REH cell (cell line): ENCODE results near the gene TARBP2.

DNA sequence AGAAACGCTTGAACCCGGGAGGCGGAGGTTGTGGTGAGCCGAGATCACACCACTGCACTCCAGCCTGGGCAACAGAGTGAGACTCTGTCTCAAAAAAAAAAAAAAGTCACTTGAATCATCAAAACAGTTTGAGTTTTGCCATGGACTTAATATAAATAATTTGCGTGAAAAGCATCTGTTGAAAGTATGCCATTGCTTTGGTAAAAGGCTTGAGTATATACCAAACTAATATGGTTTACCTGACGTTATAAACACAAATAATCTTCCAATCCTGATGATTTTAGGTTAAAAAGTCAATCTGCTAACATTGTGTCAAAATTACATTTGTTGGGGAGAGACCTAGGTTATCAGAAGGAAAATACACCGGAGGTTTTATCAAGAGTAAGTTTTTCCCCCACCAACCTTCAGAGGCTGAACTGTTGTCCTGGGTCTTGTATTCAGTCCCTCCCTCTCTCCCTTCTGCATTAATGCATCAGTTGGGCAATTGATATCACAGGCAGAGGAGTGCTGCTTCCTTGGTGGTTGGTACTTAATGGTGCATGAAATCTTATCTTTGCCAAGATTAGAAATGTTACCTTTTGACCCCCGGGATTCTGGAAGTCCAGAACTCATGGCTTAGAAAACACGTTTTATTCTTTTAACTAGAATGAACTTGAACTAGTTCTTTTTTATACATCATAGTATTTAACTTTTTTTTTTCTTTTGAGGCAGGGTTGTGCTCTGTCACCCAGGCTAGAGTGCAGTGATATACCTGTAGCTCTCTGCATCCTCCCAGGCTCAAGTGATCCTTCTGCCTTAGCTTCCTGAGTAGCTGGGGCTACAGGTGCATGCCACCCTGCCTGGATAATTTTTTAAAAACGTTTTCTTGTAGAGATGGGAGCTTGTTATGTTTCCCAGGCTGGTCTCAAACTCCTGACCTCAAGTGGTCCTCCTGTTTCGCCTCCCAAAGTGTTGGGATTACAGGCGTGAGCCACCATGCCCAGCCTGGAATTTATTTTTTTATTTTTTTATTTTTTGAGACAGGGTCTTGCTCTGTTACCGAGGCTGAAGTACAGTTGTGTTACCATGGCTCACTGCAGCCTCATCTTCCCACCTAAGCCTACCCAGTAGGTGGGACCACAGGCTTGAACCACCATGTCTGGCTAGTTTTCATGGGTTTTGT, 4.8 kb downstream of the PCBP2 start:
- PRO-cap: no peak

- PRO-cap: no peak
These were observed 23.4 kb downstream of the PCBP2 start for GRCh38 chr12:53475021-53476057.

- PRO-cap: no peak
These were observed 12.5 kb downstream of the MAP3K12 start for GRCh38 chr12:53486396-53487598.

DNA sequence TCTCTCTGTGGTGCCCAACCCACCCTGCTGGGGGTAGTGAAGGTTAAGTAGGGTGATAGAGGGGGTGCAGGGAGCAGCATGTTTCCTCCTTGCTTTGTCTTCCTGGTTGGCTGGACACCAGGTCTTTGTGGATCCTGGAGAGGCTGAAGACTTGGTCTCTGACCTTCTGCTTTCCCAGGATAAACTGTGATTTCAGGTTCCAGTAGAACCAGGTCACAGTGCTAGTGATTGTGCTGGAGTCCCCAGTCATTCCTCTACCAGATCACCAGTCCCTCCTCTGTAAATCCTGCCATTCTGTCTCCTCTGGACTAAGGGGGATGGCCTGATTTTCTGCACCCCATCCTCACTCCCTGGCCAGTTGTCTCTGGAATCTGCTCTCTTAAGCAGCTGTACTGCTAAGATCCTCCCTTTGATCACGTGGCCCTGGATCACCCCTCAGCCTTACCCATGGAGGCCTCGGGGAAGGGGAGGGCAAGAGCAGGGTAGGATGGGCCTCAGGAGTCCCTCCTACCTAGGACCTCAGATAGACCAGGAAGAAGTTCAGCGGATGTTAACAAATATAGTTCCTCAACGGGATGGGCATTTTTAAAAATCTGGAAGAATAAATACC, 3.1 kb downstream of the MAP3K12 start:
- PRO-cap: no peak

- PRO-cap: no peak
These were observed 841 bp downstream of the MAP3K12 start for GRCh38 chr12:53498423-53498810.

DNA sequence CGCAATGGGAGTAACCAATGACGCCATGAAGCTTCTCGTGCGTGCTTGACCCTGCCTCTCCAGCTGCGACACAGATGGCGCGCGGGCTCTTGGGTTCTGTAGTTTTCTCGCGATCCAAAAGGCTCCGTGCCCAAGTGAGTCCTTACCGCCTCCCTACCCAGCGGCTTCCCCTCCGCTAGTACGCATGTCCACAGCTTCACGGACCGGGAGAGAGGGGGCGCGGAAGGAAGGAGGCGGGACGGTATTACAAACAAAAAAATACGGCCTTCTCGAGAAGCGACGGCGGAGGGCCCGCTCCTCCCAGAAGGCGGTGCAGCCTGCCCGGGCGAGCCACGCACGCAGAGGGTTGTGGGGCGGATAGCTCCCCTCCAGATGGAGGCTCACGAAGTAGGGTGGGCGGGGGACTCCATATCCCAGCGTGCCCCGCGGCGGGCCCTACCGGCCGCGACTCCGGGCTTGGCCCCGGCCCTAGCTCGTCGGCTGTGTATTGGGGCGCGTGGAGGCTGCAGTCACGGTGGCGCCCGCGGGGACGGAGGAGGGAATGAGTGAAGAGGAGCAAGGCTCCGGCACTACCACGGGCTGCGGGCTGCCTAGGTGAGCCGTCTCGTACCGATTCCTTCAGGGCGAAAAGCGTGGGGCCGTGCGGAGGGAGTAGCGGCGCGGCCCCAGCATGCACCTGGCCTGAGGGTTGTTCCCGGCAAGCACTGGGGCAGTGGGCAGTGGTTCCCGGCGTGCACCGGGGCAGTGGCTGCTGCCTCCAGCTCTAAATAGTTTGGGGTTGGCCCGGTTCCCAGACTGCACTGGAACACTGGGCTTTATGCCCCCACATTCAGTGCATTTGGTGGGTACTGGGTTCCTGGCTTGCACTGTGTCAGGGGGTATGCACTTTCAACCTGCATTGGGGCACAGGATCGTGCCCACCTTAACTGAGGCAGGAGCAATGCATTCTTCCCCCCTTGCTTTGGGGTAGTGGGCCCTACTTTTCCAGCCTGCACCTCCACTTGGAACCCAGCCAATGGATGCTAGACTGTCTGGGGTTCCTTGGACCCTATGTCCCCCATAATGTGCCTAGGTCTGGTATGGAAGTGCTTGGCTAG, at the start of gene TARBP2:
Gene TARBP2, plus strand, starts transcription at position 416 of the 1,097 bp plus-strand sequence.
- PRO-cap: bidirectional peak, plus-strand start at position 62 of the sequence, minus-strand start outside the sequence; bidirectional peak, plus-strand start at position 303 of the sequence, minus-strand start at position 319 of the sequence; bidirectional peak, plus-strand start at position 485 of the sequence, minus-strand start at position 350 of the sequence; bidirectional peak, plus-strand start at position 719 of the sequence, minus-strand start at position 672 of the sequence

DNA sequence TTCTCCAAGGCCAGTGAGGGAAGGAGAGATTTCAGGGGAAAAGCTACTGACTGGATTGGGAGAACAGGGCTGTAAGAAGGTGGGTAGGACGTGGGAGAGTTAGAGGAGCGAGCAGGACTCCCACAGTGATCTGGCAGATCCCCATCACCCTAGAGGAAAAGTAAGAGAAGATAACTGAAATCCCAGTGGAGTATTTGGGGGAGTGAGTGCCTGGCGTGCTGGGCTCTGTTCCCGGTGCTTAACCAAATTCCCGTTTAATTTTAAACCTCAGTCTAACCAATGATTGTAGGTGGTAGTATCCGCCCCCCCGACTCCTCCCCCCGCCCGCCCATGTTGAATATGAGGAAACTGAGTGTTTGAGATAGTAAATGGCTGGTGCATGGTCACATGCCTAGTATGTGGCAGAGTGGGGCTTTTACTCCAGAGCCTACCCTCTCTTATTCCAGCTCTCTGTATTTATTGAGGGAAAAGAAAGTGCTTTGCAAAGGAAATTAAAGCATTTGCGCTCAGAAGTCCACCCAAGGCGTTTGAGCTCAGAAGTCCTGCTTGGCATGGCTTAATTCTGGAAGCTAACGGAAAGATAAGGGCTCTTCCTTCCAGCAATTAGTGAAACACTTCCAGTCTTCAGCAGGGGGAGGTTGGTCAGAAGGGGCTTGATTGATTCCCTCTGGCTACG, 1.3 kb downstream of the TARBP2 start:
- PRO-cap: no peak

GRCh38 chr12:53676744-53677073, 826 bp upstream of the ATP5MC2 start:
- PRO-cap: no peak

DNA sequence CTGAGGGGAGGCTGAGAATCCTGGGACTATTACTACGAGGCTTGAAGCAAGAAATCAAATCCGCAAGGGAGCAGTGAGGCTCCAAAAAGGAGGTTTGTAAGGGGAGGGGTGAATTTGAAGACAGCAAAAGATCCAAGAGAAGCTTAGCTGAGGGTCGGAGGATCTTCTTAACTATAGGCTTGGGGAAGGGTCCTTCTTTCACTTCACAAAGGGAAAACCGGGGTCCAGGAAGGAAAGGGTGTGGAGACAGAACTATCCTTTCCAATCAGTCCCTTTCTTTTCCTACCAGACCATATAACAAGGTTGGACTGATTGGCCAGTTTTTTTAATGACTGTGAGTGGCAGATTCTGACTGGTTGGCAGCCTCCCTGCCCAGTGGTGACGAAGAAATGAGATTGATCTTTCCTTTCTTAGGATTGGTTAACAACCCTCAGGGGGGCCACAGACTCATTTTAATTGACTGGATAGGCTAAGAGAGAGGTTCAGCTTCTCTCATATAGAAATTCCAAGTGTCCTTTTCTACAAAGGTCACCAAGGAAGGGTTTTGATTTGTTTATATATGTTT, 2.8 kb upstream of the ATP5MC2 start:
- PRO-cap: no peak

GRCh38 chr12:53696083-53696739, 20.3 kb upstream of the ATP5MC2 start:
- PRO-cap: no peak

GRCh38 chr12:53738478-53739515, 11.5 kb upstream of the CALCOCO1 start:
- PRO-cap: no peak

DNA sequence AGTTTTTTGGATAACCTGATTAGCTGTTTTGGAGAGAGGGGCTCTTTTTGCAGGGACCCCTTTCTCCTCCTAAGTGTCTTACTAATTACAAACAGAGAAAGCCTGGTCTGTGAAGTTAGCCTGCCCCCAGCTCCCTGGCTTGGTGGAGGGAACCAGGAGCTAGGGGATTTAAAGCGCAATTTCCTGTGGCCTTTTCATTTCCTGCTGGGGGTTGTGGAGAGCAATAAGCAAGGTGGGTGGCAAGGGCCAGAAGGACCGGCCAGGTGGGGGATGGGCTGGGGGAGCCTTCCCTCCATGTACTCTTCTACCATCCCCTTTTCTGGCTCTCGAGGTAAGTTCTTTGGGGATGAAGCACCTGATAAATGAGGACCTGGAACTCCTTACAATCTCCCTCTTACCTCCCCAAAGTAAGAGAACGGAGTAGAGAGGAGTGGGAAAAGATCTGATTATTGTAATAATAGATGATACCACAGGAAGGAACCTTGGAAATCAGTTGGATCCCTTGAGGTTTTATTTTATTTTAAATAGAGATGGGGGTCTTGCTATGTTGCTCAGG, 28.7 kb upstream of the CALCOCO1 start:
- PRO-cap: no peak

DNA sequence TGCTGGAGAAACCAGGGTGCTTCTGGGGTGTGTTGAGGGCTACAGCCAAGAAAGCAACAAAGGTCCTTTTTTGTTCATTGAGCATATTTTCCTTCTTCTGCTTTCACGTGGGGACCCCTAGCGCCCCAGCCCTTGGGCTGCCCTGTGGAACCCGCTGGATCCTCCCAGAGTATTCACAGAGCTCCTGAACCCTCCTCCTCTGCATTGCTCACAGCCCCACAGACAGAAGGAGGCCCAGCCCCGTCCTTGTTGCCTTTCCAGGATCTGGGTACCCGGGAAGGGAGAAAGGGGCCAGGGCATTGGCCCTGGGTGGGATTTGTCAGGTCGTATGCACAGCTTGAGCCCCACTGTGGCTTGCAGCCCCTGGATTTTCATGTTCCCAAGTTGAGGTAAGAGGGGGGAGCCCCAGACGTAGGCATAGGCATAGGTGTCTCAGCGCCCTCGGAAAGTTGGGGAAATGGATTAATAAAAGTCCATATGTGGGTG, 3.3 kb upstream of the HOXC10 start:
- PRO-cap: no peak

DNA sequence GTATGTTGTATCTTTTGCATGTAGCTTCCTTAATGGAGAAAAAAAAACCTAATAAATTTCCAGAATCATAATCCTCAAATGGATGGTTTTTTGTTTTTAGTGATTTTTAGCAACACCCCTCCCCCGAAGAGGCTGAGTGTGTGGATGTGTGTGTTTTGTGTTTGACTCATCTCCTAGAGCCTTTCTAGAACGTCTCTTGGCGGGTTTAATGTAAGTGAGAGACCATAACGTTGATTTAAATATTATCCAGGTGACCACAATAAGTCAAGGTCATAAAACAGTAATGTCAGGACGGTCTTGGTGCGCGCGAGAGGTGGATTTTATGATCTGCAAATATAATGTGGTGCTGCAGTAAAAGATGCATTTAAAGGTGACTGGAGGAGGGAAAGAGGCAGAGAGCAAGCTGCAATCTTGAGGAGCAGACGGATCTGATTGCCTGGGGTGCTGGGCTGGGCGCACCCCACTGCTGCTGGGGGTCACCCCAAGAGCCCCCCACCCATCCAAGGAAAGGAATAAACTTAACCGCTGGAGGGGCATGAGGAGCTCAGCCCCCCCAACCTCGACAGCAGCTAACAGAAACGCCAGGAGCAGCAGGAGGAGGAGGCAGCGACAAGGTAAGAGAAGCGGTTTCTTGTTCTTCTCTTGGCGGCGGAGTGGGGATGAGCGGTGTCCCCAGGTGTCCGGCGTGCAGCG, 5.4 kb downstream of the HOXC10 start:
- PRO-cap: no peak

DNA sequence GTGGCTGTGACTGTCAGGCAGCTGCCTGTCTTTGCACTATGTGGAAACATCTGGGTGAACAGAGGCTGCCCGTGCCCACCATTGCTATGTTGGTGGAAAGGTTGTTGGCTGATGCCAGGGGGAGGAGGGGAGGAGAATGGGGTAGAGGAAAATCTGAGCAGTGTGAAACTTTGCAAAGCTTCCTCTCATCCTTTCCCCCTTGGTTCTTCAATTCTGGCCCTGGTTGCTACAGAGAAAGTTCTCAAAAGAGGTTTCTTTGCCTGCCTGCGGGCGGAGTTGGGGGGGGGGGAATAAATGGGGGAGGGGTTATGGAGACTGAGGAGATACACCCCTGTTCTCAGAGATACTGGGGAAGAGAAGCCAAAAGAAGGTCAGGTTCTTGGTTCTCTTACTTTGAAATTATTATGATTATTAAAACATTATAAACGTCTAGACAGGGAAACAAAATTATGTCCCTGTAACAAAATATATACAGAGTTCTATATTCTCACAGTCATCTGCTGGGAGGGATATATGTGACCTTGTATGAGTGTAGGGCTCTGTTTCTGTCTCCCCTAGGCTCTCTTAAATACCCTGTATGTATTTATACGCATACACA, 7.3 kb upstream of the HOXC9 start:
- PRO-cap: no peak

DNA sequence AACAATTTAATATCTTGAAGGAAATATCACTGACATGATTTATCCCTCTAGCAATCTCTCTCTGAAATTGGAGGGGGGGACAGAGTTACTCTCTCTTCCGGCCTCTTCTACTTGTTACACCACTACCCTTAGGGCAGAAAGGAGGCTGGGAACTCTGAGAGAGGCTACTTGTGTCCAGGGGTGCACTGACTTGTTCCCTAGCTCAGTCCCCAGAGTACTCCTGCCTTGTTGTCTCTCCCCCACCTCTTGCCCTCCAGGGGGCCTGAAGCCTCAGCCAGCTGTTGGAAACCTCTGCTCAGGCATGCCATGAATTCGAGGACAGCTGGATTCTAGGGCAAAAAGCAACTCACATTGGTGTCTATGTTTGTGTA, 2.2 kb upstream of the HOXC6 start:
- PRO-cap: no peak

- PRO-cap: no peak
These were observed 53.3 kb downstream of the SMUG1 start for GRCh38 chr12:54135212-54136070.

DNA sequence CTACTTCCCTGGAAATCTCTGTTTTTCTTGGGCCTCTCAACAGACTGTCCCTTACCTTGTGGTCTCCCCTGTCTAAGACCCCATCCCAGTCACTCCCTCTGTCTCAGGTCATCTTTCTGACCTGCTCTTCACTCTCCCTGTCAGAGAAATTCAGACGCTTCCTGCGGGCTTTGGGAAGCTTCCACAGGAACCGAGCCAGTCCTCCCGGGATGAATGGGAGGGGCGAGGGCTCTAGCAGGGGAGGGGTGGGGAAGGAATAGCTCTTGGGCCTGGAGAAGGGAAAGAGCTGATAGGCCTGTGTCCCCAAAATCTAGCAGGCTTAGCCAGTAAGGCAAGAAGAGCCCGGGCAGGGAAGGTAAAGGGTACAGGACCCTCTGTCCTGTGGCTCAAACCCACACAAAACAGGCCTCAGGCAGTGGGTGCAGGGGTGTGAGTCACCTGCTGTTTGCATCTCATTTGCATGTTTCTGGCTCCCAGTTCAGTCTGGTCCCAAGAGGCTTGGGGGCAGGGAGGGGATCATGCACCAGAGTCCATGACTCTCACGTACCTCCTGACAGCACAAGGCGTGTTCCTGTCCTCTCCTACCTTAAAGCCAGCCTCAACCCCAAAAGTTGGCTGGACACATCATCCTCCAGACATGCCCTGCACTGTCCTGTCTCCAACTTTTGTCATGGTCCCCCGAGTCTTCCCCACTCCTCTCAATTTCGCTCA, 8.7 kb upstream of the SMUG1 start:
- PRO-cap: no peak

GRCh38 chr12:54229532-54230197, 40.9 kb upstream of the SMUG1 start:
- PRO-cap: no peak

DNA sequence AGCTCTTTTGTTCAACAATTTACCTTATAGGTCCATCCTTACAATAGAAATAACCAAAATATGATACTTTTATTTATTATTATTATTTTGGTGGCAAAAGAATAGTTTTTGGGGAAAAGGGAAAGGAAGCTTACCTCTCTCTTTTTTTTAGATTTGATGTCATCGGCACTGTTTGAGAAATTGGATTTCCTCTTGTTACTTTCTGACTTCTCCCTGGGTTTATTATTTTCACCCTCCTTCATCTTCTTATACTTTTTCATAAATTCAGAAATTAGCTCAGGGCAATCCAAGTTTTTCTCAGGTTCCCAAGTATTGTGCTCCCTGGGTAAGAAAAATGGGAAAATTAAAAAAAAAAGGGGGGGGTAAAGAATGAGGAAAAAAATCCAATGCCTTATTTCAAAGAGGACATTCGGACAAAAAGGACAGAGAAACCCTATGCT, 28.0 kb downstream of the CBX5 start:
- PRO-cap: no peak